Colonic mucosa (tissue), 1 donor: Measurements from ENCODE around the genes PPP2R5B and CAPN1.

DNA sequence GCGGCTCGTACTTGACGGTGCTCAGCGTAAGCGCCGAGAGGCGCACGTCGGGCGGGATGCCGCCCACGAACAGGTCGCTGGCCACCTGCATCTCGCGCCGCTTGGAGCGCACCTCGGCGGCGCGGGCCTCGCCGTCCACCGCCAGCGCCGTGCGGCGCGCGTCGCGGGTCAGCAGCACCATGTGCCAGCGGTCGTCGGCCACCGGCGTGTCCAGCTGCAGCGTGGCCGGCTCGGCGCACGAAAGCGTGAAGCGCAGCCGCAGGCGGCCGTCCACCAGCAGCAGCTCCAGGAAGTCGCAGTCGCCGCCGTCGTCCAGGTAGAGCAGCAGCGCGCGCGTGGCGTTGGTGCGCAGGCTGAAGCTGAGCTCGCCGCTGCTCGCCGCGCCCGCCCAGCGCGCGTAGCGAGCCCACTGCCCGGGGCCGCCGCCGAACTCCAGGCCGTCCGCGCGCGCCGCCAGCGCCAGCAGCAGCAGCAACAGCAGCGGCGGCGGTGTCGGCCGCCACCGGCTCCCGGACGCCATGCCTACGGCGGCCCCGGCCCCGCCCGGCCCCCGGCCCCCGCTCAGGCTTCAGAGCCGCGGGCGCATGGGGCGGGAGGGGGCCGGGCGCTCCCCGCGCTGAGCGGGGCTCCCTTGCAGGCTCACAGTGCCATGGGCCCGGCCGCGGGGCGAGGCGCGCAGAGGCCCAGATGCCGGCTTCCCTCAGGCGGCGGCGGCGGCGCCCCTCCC lies 9.7 kb downstream of the NRXN2 start:
- PRO-cap: unidirectional peak, plus-strand start at position 292 of the sequence

DNA sequence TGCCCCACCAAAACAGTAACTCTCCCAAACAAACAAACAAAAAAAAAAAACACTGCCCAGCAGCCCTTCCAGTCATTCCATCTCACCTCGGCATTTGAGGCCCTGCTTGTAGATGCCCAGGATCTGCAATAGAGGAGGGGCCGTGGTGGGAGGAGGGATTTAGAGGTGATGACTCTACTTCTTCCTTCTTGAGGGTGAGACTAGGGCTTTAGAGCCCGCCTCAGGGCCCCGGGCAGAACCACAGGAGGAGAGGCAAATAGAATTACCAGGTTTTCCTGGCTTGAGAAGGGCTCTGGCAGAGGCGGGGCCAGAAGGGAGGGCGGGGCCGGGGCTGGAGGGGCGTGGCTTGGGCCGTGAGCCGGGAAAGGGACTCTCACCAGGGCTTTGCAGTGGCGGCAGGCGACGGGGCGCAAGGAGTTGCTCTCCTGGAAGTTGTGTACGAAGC lies 6.7 kb upstream of the NRXN2 start:
- PRO-cap: no peak

DNA sequence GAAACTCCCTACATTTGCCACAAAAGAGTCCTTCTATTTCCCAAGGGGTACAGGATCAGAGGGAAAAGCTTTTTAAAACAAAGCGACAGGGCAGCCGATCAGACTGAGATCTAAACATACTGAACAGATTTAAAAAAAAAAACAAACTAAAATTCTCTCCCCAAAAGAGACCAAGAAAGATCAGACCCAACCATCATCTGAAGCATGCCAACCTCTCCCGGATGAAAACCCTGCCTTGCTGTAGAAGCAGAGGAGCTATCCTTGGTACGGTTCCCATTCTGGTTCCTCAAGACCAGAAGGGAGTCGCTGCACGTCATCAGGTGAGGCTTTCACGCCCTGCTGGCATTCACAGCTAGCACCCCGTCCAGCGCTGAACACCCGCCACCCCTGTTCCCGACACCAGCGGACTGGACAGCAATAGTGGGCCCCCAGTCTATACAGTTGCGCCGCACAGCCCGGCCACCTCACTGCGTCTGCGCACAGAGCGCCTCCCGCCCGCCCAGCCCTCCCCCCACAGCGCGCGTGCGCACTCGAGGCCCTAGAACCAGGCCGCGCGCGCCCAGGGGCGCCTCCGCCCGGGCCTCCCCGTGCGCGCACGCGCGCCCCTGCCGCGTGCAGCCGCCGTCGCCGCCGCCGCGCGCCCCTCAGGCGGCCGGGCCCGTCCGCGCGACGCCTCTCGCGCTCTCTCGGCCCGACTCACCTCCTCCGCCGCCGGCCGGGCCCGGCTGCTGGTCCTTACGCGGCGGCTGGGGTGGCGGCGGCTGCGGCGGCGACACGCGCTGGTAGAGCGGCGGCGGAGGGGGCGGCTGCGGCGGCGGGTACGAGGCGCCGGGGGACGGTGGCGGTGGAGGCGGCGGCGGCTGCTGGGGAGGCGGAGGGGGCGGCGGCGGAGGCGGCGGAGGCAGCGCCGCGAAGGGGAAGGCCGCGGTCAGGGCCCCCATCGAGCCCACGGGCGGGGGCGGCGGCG lies 772 bp downstream of the SF1 start:
- PRO-cap: bidirectional peak, plus-strand start at position 541 of the sequence, minus-strand start at position 409 of the sequence

DNA sequence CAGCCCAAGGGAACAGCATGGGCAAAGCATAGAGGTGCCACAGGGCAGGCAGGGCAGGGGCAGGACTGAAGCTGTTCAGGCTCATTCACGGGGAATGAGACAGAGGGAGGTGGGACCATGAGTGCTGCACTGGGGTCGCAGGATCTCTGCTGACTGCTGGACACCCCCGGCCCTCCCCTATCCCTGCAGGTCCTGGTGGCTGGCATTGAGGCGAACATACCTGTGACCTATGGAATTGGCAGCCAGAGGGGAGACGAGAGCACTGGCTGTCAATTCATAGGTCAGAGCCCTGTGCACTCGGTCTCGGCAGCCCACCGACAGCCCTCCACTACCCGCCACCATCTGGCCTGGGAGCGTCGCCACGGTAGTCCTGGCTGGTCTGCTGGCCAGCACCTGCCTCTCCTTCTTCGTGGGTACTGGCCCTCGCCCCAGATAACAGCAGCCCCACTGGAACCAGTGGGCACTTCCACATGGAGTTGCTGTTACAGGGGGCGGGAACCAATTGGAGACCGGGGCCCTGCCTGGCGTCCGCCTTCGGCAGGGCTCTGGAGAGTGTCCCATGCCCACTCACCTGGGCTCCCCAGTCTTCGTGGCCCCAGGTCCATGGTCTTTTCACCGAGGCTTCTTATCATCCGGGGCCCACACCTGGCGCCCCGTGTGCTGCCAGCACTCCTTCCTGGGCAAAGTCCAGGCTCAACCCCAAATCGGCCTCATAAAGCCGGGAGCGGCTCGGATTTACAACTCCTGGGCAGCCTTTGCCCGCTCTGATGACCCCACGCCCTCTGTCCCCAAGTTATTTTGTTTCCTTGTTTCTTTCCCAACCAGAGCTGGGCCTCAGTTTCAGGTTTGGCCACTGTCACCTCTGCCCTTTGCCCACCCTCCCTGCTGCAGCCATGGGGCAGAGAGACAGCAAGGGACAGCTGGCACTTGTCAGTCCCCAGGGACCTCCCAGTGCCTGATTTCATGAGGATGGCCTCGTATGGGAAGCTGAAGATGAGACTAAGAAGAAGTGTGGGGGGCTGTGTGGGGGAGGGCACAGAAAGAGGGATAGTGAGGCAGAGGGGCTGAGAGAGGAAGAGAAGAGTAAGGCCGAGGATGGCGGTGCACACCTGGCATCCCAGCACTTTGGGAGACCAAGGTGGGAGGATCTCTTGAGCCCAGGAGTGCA lies 12.9 kb upstream of the EHD1 start:
- PRO-cap: bidirectional peak, plus-strand start at position 740 of the sequence, minus-strand start at position 688 of the sequence; bidirectional peak, plus-strand start at position 837 of the sequence, minus-strand start at position 766 of the sequence

DNA sequence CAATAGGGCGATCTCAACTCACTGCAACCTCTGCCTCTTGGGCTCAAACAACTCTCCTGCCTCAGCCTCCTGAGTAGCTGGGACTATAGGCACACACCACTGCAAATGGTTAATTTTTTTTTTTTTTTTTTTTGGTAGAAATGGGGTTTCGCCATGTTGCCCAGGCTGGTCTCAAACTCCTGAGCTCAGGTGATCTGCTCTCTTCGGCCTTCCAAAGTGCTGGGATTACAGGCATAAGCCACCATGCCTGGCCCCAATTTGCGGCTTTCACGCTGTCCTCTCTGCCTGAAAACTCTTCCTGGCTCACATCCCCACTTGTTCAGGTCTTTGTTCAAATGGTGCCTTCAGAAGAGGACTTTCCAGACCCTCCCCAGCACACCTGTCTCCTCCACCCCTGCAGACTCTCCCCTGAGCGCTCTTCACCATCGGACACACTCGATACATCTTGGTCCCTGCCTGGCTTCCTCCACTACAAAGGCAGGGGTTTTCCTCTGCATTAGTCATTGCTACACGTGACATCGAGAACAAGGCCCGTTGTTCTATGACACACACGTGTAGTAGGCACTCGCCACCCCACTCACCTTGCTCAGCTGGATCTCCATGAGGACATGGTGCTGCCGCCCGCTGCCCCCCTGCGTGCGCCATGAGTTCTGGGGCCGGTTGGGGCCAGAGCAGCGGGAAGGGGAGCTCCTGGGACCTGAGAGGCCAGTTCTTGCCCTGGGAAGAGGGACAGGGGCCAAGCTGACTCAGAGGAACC lies 16.9 kb downstream of the ATG2A start:
- PRO-cap: no peak

- PRO-cap: no peak
Observed at GRCh38 chr11:64910102-64910855, 6.7 kb downstream of the ATG2A start.

- PRO-cap: no peak
Observed at GRCh38 chr11:64913551-64913976, 3.4 kb downstream of the ATG2A start.

DNA sequence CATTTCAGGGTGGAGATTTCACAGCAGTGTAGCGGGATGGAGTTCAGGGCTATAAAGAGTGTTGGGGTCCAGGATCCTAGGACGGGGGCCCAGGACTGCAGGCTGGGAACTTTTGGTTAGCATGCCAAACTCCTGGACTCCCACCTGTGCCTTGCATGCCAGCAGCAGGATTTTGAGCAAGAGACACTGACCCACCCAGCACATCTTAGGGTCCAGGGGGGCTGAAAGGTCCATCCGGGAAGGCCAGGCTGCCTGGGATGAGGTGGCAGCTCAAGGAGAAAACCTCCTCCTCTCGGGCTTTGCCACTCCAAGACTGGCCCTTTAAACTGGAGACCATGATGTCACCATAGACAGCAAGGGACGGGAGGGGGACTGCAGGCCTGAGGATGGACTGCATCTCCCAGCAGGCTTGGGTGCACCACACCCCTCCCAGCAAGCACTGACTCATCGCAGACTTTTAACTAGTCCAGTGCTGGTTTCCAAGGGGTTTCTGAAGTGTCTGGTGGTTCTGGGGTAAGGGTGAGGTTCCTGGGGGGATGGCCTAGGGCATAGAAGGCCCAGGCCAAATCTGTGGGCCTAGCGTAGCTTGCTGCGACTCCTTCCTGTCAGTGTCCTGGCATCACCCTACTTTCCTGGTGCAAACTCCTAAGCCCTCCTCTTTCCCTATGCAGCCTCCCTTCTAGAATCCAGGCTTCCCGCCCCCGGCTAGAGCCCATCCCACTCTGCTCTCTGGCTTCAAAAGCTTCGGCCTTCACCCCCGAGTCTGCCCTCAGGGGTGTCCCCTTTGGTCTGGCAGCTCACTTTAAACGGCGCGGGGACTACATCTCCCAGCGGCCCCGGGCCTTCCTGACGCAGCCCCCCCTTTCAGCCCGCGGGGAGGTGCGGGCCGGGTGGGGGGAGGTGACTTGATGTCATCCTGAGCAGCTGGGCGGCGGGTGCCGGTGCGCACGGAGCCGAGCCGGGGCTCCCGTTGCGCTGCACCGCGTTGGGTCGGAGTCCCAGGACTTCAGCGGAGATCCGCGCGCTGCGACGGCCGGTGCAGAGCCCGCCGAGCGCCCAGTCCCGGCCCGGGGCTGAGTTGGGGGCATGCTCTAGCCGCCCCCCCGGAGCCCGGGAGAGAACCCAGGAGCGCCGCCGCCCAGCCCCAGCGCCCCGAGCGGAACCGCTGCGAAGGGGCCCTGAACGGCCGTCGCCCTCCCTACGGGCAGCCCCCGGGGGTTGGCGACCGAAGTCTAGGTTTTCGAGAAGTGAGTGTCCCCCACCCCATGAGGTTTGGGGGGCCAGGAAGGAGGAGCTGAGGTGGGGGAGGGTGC lies at the start of gene PPP2R5B:
TSS of gene PPP2R5B (plus strand) at position 908 of the 1,313 bp plus-strand sequence.
- PRO-cap: unidirectional peak, minus-strand start at position 315 of the sequence; bidirectional peak, plus-strand start at position 927 of the sequence, minus-strand start at position 848 of the sequence

GRCh38 chr11:64925174-64925687 lies 742 bp downstream of the PPP2R5B start:
- PRO-cap: no peak

DNA sequence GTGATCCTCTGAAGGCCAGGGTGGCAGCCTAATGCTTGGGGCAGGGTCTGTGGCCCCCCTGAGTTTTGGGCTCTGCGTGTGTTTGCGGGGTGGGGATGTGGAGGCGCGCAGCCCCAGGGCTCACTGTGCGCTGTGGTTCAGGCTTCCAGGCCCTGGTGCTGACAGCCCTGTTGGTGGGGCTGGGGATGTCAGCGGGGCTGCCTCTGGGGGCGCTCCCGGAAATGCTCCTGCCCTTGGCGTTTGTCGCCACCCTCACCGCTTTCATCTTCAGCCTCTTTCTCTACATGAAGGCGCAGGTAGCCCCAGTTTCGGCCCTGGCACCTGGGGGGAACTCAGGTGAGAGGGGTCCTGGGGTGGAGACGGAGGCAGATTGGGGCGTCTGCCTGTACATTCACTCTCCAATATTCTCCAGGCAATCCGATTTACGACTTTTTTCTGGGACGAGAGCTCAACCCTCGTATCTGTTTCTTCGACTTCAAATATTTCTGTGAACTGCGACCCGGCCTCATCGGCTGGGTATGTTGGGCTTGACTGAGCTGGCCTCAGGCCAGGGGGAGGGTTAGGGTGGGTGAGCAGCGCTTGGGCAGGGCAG lies 1.5 kb downstream of the TM7SF2 start:
- PRO-cap: no peak

- PRO-cap: bidirectional peak, plus-strand start at chr11:65136760, minus-strand start at chr11:65136628; bidirectional peak, plus-strand start at chr11:65136862, minus-strand start at chr11:65136852
Observed at GRCh38 chr11:65136535-65137084, 2.3 kb upstream of the SYVN1 start.

DNA sequence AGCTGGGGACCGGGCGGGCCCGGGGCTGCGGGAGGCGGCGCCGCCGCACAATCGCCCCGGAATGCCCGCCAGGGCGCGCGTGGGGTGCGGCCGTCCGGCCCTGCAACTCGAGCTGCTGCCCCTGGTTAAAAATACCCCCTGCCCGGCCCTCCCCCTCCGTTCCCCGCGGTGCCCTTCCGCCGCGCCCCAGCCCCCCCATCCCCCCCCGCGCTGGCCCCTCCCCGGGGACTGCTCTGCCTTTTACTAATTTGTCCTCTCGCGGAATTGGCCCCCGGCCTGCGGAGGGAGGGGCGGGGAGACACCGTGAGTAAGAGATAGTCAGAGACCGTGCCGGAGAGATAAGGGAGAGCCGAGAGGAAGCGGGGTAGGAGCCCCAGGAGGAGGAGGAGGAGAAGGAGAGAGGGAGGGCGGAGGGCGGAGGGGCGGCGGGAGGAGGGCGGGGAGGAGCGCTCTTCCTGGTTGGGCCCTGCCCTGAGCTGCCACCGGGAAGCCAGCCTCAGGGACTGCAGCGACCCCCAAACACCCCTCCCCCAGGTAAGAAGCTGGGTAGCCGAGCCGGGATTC lies at the start of gene CAPN1:
TSS of gene CAPN1 (plus strand) at position 449 of the 564 bp plus-strand sequence.
- PRO-cap: bidirectional peak, plus-strand start at position 341 of the sequence, minus-strand start at position 340 of the sequence

DNA sequence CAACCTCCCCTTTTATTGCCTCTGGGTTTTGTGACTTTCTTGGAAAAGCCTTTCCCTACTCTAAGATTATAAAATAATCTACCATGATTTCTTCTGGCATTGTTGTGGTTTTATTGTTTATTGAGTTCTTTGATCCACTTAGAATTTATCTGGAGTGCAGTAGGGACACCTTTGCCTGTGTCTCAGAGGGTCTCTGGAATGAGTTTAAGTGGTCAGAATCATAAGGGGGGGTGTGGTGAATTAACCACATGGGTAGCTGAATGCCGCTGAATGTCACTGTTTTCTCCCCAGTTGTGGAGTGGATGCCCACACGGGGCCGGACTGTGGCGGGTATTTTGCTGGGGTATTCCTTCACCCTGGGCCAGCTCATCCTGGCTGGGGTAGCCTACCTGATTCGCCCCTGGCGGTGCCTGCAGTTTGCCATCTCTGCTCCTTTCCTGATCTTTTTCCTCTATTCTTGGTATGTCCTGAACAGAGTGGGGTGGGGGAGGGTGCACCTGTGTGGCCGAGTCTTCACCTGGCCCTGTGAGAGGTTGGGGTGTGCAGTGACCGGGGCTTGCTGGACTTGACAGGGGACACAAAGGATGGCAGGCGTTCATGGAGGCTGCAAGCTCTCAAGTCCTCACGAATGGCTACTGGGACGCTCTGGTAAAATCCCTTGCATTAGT lies 39.1 kb downstream of the CAPN1 start:
- PRO-cap: no peak

DNA sequence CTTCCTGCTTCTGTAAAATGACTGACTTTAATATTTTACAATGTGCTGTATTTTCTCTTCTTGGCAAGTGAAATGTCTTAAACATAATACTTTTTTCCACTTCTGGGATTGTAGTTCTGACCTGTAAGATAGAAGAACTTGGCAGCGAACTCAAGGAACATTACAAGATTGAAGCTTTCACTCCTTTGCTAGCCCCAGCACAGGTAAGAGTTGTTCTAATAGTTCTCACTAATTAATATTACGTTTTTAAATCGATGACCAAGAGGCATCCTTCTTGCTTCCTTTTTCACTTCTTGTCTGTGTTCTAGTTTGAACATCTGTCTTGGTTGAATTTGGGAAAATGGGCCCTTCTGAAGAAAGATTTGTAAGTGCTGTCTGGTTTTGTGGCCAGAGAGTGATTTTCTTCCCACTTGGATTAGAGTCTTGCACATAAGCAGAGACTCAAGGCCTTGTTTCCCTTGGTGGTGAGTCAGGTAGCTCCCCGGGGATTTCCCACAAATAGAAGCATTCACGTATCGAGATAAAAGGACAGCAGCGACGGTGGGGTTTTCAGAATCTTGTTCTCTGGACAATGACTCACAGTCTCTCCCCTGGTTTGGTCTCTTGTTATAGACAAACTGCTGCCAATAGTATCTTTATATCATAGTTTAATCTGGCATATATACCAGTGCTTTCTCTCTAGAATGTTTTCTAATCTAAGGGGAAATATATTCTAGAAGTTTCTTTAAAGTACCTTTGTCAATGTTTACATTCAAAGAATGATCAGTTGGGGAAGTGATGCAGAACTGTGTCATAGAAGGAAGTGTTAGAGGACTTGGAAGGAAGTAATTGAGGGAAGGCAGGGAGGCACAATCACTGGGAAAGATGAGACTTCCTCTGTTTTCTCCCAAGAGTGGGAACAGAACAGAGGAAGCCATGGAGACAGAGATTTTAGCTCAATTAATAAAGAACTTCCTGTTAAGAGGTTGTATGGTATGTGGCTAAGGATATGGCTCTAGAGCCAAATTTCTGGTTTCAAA lies 18.0 kb downstream of the POLA2 start:
- PRO-cap: no peak

- PRO-cap: no peak
Observed at GRCh38 chr11:65301617-65302540, 12.8 kb upstream of the CDC42EP2 start.

GRCh38 chr11:65366364-65366765 lies 11.8 kb downstream of the TIGD3 start:
- PRO-cap: unidirectional peak, plus-strand start at chr11:65366471

DNA sequence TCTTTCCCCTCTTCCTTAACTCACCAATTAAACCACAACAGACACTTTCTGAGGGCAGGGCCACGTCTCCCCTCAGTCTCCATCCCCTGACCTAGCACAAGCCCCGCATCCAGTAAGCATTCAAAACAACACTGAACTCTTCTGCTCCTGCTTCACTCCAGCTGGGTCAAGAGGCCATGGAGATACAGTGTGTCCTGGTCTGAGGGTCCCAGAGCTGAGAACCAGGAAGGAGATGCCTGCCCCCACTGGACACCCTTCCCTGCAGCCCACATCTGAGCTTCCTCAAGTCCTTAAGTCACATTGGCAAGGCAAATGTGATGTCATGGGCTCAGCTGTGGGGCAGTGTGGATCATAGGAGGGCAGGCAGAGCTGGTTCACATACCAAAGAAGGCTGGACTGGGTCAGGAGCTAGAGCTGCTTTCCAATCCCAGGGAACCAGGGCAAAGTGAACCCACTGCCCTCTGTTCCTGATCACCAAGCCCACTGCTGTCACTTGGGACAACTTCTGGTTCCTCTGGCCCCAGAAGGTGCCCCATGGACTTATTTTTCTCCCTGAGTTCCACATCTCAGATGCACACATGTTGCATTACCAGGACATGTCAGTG lies 1.3 kb upstream of the FRMD8 start:
- PRO-cap: unidirectional peak, plus-strand start at position 384 of the sequence

GRCh38 chr11:65400468-65401041 lies 14.1 kb downstream of the FRMD8 start:
- PRO-cap: no peak

GRCh38 chr11:65412599-65413073 lies 26.2 kb downstream of the FRMD8 start:
- PRO-cap: no peak

GRCh38 chr11:65413238-65414089 lies 27.0 kb downstream of the FRMD8 start:
- PRO-cap: no peak